NALM6 (cell line): ENCODE measurements around a stretch of chr22.

GRCh38 chr22:39153320-39153625 lies 793 bp upstream of the CBX7 start:
- PRO-cap = no peak

DNA sequence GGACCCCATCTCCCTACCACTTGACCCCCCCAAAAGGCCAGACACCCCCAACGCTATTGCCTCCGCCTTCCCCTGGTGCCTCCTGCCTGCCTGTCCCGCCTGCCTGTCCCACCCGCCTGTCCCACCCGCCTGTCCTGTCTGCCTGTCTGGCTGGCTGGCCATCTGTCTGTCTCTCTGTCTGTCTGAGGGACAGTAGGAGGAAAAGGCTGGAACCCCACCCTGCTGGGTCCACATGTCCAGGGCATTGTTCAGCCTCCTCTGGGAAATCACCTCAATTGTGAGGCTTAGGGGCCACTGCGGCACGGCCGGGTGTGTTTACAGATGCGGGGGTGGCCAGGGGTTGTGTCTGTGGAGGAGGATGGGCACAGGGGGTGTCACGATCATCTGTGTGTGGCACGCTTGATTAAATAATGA lies 25.4 kb upstream of the CBX7 start:
- PRO-cap = no peak

DNA sequence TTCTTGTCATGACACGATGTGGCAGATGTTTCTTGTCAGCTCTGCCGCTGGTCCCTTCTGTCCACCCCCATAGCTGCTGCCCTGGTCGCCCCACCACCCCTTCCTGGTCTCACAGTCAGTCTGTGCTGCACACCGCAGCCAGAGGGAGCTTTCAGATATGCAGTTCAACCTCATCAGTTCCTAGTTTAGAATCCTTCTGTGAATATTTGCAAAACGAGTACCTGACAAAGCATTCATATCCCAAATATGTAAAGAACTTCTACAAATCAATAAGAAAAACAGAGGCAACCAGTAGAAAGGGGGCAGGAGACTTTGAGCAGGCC lies 33.3 kb upstream of the CBX7 start:
- PRO-cap = no peak

DNA sequence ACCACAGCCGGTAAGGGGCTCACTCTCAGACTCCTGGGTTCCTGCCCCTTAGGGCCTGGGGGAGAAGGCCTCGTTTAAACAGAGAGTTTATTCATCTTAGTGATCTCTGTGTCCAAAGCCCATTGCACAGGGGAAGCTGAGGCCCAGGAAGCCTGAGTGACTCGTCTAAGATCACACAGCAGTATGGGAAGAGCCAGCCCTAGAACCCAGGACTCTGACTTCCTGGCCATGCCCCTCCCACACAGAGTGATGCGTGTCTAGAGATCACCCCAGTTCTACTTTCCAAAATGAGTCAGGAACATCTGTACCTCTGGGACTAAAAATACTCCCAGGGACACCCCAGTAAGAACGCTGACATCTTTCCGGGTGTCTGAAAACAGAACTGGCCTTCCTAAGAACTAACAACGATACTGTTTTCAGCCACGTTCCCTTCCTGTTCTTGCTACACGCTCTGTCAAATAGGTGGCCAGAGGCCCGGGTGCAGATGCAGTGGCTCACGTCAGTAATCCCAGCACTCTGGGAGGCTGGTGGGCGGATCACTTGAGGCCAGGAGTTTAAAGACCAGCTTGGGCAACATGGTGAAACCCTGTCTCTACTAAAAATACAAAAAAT lies 21.6 kb upstream of the PDGFB start:
- PRO-cap = no peak

DNA sequence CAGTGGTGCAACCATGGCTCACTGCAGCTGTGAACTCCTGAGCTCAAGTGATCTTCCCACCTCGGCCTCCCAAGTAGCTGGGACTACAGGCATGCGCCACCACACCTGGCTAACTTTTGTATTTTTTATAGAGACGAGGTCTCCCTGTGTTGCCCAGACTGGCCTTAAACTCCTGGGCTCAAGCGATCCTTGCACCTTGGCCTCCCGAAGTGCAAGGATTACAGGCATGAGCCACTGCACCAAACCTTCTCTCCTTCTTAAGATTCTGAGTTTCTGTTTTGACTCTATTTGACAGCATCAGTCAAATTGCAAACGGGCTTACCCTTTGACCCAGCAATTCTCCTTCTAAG lies 32.7 kb downstream of the RPL3 start:
- PRO-cap = no peak

- PRO-cap = no peak
Measured at GRCh38 chr22:39287063-39287522, 32.3 kb downstream of the RPL3 start.

- PRO-cap = no peak
Measured at GRCh38 chr22:39306771-39307606, 12.4 kb downstream of the RPL3 start.

DNA sequence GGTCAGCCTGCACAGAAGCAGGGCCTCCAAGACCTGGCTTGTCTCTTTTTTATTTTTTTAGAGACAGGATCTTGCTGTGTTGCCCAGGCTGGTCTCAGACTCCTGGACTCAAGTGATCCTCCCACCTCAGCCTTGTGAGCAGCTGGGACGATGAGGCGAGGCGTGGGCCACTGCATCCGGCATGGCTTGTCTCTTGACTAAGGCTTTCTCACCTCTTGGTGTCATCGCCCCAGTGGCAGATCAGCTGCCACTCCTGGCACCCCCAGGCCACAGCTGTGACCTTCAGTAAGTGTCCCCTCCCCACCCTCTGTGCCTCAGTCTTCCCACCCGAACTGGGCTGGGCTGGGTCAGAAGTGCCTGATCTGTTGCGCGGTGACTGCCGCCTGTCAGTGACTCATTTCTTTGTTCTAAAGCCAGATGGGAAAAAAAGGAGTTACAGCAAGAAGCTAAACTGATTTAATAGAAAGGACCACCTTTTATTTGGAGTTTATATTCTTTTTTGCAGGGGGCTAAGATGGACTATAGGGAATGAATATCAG lies 3.6 kb downstream of the SYNGR1 start:
- PRO-cap = no peak

DNA sequence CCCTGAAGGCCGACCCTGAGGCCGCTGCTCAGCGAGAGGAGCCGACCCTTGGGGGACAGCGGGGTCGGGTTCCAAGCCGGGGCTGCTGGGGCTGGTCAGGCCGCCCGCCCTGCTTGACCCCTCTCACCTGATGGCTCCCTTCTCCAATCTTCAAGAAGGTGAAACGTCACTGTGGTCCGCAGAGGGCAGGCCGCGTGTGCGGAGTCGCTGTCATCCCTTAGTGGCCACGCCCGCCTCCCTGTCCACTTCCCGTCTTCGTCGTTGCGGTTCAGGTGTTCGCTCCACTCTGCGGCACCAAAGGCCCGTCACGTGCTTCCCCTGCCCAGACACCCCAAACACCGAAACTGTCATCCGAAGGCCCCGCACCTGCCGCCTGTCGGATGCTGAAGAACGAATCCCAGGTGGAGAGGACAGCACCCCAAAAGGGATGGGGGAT lies 11.0 kb upstream of the TAB1 start:
- PRO-cap = no peak

GRCh38 chr22:39430176-39430654 lies 26.6 kb upstream of the MGAT3 start:
- PRO-cap = no peak

GRCh38 chr22:39466098-39467154 lies 9.6 kb downstream of the MGAT3 start:
- PRO-cap = no peak

- PRO-cap = no peak
Measured at GRCh38 chr22:39472357-39473448, 15.9 kb downstream of the MGAT3 start.

DNA sequence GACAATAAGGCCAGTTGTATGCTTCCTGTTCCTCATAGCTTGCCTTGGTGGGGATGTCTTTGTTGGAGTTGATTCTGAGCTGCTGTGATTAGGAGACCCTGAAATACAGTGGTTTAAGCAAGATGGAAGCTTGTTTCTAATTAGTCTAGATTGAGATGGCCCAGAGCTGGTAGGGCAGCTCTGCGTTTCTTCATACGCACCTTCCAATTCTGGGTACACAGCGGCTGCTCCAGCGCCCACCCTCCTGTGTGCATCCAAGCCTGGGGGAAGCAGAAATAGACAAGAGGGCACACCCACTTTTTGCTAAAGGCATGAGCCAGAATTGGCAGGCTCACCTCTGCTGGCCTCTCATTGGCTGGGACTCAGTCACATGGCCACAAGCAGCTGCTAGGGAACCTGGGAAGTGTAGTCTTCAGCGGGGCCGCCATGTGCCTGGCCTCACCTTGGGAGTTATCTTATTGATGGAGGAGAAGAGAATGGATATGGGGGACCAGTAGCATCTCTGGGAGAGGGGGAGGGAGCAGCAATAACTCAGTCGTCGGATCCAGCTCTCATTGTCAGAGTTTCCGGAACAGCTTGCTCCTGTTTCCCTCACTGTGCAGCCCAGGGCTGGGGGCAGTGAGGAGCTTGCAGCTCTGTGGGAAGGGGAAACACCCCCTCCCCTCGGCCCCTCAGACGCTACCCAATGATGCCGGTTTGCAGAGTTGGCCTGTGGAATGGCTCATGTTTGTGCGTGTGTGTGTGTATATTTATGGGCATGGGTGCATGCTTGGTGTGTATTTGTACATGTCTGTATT lies 11.9 kb upstream of the MIEF1 start:
- PRO-cap = bidirectional peak, plus-strand start at position 453 of the sequence, minus-strand start at position 248 of the sequence

- PRO-cap = unidirectional peak, plus-strand start at chr22:39519234
Measured at GRCh38 chr22:39519034-39519326, 1.4 kb upstream of the ATF4 start.

DNA sequence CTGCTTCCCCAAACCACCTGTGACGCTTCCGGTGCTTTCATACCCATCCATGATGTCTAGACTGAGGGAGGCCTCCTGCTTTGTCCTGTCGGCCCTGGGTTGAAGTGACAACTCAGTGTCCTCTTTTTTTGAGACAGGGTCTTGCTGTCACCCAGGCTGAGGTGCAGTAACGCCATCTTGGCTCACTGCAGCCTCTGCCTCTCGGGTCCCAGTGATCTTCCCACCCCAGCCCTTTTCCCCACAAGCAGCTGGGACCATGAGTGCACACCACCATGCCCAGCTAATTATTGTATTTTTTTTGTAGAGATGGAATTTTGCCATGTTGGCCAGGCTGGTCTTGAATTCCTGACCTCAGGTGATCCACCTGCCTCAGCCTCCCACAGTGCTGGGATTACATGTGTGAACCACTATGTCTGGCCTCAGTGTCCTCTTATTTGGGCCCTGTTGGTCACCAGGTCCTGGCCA lies 5.5 kb downstream of the RPS19BP1 start:
- PRO-cap = no peak

GRCh38 chr22:39534350-39535322 lies 2.1 kb upstream of the RPS19BP1 start:
- PRO-cap = bidirectional peak, plus-strand start at chr22:39535025, minus-strand start at chr22:39534921

DNA sequence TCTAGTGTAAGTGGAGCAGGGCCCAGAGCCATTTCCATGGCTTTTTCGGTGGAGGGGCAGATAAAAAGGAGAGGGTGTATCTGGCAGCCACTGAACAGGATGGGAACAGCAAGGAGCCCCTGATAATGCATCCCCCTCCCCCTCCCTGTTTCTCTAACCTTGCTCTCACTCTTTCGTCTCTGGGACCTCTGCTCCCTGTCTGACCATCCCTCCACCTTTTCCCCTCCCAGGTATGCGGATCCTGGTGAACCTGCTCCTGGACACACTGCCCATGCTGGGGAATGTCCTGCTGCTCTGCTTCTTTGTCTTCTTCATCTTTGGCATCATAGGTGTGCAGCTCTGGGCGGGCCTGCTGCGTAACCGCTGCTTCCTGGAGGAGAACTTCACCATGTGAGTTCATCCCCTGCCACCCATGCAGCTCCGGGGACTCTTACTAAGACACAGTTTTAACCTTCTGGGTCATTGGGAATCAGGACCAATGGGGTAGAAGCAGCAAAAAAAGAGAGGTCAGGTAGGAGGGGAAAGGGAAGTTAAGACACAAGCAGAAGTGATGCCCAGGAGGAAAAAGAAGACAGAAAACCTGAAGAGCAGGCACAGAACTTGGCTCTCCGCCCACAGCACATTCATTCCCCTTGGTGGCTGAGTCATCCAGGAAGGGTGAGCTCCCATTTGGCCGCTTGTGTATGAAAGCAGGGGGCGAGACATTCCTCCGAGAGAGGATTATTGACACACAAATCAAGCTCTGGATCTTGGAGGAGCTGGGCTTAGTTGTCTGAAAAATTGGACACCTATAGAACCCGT lies 64.0 kb downstream of the CACNA1I start:
- PRO-cap = no peak

GRCh38 chr22:39921289-39921510 lies 20.3 kb downstream of the GRAP2 start:
- PRO-cap = no peak

DNA sequence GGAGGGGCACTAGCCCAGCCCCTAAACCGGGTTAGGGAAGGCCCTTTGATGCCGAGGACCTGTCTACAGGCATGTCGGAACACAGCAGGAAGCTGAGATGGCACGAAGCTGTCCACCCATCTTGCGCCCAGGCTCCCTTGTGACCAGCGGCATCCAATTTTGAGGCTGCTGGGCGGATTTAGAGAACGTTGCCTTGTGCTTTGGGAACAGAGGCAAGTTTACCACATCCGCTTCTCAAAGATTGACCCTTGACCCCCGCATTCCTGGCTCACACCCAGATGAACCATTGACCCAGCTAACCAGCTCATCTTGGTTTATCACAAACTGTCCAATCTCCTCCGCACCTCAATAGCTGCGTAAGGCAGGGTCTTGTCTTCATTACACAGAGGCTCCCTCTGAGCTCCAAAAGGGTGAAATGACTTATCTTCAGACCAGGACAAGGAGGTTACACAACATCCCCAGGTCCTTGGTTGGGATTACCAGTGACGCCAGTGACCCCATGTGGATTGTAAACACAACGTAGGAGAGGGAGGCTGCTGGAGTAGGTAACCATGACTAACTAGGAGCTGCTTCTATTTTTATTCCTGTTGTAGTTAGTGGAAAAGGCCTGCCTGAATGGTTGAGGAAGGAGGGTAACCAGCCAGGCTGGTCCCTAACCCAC lies 4.6 kb downstream of the FAM83F start:
- PRO-cap = no peak

DNA sequence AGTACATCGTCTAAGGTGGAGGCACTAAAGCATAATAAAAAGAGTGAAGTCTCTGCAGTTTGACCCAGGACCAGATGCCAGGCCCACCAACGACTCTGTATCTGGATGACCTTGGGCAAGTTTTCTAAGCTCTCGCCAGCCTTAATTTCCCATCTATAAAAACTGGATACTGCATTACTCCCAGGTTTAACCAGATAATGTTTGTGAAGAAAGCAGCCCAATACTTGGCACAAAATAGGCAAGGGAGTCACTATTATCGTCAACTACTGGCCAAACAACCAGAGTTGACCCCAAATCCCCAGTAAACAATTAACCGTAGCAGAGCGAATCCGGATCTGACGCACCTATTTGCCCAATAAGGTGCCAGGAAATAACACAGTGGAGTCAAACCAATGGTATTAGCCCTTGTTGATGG lies 49.1 kb downstream of the FAM83F start:
- PRO-cap = bidirectional peak, plus-strand start outside the sequence, minus-strand start at position 311 of the sequence